WTC11 (cell line): ENCODE data around the genes MYDGF and DPP9.

GRCh38 chr19:4341346-4341786 is 2.0 kb upstream of the MPND start:
- PRO-cap = no peak

GRCh38 chr19:4387209-4388020 is 12.9 kb downstream of the SH3GL1 start:
- PRO-cap = no peak

DNA sequence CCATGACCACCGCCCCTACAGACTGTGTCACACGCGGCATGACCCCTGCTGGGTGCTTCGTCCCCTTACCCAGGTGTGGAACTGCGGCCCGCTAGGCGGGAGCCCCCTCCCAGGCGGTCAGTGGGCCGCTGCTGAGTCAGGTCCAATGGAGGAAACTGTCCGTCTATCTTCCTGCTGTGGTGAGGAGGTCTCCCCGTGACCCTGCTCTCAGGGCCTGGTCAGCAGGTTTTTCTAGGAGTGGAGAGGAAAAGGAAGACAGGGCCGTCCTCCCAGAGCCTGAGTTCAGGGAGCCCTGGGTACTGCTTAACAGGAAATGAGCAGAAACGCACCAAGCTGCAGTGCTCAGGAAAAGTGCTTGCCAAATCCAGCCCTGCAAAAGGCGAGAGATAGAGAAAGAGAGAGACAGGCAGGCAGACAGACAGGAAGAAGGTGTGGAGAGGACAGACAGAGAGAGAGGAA is 10.3 kb downstream of the SH3GL1 start:
- PRO-cap = no peak

GRCh38 chr19:4391790-4392307 is 8.5 kb downstream of the SH3GL1 start:
- PRO-cap = no peak

DNA sequence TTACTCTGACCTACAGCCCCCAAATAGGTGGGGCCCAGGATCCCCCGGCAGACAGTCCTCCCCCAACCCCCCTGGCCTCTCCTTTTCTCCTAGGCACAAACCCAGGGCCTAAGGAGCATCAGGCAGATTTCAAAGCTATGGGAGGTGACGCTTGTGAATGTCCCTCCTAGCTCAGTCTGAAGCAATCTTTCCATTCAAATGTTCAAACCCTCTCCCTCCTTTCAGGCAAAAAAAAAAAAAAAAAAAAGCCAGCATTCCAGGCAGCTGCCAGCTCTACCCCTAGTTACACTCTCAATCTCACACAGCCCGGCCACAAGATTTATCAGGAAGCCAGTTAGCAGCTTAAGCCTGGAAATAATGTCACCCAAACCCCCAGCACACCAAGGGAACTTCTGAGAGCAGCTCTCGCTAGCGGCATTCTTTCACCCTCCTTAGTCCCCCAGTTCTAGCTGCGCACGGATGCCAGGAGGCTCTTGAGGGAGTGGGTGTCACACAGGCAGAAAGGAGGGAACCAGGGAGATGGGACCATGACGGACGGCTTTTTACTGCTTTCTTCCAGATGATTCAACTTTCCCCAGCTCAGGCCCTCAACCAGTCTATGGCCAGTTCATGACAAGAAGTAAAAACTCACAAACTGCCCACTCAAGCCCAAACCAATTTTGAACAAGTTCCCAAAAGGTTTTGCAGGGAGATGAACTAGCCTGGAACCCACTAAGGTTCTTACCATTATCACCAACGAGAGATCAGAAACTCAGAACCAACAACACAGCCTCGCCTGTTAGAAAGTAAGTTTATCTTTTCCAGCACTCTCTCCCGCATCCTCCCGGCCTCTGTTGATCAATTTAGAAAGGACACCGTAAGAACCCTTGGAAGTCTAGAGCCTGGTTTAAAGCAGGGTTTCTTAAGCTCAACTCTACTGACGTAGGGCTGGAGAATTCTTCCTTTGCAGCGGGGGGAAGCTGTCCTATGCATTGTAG is 6.2 kb downstream of the SH3GL1 start:
- PRO-cap = no peak

DNA sequence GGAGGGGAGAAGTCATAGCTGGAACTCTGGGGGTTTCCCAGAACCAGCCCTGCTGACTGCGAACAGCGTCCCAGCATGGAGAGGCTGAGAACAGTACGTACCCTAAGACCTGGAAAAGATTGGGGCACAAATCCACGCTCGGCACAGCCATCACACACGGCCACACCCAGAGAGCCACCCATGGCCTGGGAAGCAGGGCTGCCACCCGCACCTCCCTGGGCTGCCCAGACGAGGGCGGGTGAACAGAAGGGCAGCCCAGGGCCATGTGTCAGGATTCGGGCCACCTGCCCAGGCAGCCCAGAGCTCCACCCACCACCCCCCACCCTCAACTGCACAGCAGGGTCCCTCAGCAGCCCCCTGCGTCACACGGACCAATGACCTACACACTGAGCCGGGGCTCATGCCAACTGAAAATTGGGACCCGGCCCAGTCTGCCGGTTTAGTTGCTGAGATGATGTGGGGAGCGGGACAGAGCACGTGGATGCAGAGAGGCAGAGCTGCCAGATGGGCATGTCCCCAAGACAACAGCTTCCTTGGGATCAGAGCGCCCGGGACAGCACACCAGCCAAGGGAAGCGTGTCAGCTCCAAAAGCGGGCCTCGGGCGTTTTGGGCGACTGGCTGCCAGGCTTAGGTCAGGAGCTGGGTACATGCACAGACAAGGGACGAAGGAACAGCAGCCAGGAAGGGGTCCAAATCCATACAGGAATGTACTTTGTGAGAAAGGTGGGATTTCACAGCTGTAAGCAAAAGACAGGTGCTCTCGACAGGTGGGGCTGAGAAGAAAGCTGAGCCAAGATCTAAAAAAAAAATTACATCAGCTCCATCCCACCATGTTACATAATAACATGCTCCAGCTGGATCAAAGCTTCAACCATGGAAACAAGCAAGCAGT is 8.3 kb downstream of the UBXN6 start:
- PRO-cap = no peak

GRCh38 chr19:4504221-4504916 is 13.9 kb downstream of the PLIN4 start:
- PRO-cap = no peak

DNA sequence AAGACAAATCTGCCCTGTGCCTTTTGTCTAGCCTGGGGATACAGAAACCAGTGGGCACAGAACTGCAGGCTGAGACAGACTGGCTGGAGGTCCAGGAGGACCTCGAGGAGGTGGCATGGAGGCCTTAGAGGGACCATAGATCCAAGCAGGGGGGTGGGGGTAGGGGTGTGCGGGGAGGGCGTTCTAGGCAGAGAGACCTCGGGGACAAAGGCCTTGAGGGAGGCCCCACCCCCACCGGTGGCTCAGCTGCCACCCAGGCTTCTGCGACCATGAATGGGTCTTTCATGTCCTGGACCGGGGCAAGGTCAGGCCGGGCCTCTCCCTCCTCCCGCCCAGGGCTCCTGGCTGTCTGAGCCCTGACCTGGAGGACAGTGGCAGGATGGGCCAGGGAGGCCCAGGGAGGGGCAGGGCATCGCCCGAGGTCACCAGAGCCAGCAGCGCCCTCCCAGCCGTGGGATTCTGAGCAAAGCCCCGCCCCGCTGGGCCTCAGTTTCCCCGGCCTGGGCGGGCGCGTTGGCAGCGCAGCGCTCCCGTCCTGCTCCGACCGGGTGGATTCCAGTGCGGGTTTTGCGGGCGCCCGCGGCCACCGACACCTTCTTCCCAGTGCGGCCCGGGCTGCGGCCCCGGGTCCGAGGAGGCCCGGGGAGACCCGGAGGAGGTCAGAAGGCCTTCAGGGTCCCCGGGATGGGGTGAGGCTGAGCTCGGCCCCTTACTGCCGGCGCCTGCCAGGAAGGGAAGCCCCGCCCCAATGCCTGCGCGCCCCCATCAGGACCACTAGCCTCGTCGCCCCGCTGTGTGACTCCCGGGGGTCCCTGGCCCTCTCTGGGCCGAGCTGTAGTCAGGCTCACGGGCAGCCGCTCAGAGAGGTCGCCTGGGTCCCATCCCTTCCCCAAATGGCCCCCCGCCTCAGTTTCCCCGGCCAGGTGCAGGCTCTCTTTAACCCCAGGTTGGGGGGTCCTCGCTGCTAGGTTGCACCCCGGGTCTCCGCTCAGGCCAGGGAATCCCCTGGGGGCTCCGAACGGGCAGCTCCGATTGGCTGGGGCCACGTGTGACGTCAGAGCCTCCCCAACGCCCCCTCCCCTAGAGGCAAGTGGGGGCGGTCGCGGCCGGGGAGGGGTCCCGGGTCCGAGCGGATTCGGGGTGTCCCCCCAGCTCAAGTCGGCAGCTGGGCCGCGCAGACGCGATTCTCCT is 24.7 kb upstream of the SEMA6B start:
- PRO-cap = unidirectional peak, plus-strand start at position 632 of the sequence; unidirectional peak, plus-strand start at position 678 of the sequence; bidirectional peak, plus-strand start at position 1,083 of the sequence, minus-strand start at position 839 of the sequence

- PRO-cap = bidirectional peak, plus-strand start at chr19:4669966, minus-strand start at chr19:4669781; bidirectional peak, plus-strand start at chr19:4670133, minus-strand start at chr19:4670019; bidirectional peak, plus-strand start at chr19:4670566, minus-strand start at chr19:4670342
Observed at GRCh38 chr19:4669471-4670675, at the start of gene MYDGF. Gene MYDGF, minus strand, starts transcription at chr19:4670342.

DNA sequence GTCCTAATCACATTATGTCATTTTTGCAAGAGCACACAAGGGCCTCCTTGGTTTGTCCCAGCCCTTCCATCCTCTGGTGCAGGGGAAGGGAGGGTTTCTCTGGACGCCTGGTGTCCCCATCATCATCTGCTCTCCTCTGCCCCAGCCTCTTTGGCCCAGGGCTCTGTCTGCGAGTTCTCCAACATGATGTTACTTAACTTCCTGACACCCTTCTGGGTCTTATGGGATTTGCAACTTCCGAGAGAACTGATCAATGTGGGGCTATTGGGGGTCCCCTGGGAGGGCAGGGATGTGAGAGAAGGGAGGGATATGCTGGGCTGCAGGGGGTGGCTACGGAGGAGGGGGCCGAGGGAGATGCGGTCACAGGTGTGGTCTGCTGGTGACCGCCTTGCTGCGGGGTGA is 24.4 kb downstream of the DPP9 start:
- PRO-cap = no peak

GRCh38 chr19:4707188-4707725 is 16.4 kb downstream of the DPP9 start:
- PRO-cap = no peak

DNA sequence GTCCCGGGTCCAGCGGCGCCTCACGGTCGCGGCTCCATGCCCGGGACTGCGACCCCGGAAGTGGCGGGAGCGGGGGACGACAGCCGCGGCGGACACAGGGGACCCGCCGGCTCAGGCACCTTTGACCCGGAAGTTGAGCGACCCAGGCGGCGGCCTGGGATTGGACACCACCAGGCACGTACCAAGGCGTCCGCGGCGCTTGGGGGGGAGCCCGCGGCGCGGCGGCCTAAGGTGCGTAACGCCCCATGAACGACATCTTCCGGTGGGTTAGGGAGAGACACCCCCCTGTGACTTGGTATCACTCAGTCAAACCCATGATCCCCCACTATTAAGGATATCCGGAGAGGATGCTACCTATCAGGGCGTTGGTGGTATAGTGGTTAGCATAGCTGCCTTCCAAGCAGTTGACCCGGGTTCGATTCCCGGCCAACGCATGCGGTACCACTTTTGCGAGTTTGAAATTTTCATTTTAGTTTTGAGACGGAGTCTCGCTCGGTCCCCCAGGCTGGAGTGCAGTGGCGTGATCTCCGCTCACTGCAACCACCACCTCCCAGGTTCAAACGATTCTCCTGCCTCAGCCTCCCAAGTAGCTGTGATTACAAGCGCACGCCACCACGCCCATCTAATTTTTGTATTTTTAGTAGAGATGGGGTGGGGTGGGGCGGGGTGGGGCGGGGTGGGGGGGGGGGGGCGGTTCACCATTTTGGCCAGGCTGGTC is at the start of gene DPP9:
DPP9 (minus strand) TSS at position 135 of the 718 bp plus-strand sequence.
- PRO-cap = bidirectional peak, plus-strand start at position 357 of the sequence, minus-strand start at position 62 of the sequence

DNA sequence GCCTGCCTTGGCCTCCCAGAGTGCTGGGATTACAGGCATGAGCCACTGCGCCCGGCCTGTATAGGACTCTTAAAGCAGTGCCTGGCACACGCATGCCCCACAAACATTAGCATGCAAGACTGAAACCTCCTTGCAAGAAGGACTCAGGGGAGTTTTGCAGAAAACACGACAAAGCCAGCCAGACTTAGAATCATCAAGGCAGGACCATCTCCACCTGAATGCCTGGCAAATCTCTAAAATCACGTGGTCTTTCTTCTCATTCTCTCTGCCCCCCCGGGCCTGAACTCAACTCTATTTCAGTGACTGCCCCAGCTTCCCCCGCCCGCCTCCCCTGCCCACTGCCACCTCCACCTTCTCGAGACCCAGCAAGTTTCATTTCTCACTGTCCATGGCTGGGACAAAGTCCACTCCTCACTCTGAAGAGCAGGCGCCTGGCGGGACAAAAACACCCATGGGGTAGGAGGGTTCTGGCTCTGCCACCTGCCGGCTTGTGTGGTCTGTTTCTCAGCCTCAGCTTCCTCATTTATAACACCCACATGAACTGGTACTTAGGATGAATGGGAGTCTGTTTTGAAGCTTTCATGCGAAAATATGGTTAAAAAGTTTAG is 2.3 kb downstream of the TICAM1 start:
- PRO-cap = no peak

GRCh38 chr19:4830422-4831008 is 997 bp downstream of the TICAM1 start:
- PRO-cap = no peak

DNA sequence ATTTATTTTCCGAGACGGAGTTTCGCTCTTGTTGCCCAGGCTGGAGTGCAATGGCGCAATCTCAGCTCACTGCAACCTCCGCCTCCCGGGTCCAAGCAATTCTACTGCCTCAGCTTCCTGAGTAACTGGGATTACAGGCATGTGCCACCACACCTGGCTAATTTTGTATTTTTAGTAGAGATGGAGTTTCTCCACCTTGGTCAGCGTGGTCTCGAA is 502 bp upstream of the TICAM1 start:
- PRO-cap = no peak

- PRO-cap = no peak
Observed at GRCh38 chr19:4929153-4929596, 19.9 kb downstream of the UHRF1 start.

DNA sequence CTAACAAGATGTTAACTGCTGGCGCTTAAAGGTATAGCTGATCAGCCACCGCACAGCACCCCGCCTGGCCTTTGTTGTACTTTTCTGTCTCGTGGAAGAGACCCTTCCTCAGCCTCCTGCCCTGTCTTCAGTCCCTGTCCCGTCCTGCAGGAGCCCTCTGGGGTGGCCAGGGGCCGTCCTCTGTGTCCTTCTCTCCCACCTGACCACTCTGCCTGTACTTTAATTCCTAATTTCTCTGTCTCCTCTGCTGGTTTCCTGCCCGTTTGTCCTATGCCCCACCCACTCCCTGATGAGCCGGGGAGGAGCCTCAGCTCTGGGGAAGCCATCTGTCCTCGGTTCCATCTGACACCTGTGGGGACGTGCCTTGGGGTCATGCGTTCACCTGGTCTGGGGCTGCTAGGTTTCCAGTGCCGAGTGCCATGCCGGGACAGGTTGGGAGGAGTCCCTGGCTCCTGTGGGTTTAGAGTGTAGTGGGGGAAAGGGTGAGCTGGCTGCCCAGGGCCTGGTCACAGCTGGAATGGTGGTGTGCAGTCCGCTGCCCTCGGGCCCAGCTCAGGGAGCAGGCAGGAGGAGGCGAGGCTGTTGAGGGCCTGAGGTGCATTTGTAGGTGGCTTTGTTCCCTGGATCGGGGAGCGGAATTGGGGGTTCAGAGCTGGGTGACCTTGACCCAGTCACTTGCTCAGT is 2.4 kb downstream of the KDM4B start:
- PRO-cap = no peak

DNA sequence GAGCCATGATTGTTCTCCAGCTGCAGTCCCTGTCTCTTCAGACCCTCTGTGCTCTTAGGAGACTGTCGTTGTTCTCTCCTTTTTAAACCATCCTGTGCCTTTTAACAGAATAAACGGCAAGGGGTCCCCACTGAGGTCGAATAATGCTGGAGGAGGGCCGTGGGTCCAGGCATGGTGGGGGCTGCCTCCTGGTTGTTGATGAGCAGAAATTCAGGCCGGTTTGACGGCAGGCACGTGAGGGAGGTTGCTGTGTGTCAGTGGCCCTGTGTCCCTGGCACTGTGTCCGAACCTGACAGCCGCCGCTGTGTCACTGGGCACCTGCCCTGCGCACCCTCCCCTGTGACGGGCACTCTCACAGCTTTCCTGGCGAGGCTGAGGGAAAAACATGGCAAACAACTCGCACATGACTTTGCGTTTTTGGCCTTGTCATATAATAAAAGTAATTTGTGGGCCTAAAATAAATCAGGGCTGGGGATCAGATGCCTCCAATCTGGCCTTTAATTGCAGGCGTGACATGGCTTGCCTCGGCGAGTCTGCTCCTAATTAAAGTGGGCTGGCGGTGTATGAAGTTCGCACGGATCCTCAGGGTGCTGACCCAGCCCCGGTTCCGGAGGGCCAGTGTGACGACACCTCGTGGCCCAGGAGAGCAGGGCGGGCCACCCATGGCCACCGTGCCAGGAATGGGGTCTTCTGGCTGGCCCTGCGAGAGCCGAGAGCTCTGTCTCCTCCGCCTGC is 91.7 kb downstream of the KDM4B start:
- PRO-cap = no peak

DNA sequence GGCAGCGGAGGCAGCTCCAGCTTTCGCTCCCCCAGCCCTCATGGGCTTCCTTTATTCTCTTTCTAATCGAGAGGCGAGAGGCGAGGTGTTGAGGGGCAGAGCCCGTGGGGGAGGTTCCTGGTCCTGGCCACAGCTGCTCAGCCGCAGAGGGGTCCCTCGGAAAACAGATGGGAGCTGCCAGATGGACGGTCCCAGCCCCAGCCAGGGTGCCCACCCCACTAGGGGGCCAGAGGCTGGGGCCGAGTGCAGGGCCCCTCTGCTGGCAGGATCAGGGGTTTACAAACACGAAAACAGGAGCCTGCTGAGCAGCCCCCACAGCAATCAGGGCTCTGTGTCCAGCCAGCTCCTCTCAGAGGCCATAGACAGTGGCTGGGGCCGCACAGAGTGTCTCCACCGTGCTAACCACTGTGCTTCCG is 182.0 kb downstream of the KDM4B start:
- PRO-cap = unidirectional peak, plus-strand start at position 146 of the sequence

DNA sequence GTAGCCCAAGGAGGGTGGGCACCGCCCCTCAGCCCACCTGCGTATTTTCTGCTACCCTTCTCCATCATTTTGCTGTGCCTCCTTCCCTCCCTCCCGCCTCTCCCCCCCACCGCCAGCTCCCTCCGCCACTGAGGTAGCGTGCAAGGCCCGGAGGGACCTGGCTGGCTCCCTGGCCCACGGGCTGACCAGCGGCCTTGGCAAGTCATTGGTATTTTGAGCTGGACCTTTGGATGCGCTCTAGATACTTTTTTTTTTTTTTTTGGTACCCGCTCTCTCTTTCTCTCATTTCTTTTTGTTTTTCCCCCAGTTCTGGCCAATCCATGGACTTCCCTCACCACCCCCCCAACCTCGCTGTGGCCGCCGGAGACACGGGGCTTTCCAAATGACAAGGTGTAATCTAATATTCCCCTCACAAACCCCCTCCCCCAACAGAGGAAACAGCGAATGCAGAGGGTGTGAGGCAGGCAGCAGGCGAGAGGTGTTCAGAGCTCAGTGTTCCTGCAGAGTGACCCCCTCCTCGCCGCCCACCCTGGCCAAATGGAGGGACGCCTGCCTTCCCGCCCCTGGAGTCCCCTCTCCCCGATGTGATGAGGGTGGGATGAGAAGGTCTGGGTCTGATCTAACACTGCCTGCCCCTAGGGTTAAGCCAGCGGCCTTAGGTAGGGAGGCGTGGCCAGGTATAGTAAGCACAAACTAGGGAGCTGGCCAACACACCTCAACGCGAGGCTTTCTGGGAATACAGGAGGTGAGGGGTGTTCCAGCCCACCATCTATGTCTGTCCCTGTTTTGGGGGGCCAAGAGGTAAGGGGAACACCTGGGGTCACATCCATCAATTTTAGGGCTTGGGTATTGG is 89.2 kb downstream of the PTPRS start:
- PRO-cap = unidirectional peak, plus-strand start at position 449 of the sequence; unidirectional peak, plus-strand start at position 485 of the sequence